BE2C (cell line): ENCODE measurements around a stretch of chr11.

DNA sequence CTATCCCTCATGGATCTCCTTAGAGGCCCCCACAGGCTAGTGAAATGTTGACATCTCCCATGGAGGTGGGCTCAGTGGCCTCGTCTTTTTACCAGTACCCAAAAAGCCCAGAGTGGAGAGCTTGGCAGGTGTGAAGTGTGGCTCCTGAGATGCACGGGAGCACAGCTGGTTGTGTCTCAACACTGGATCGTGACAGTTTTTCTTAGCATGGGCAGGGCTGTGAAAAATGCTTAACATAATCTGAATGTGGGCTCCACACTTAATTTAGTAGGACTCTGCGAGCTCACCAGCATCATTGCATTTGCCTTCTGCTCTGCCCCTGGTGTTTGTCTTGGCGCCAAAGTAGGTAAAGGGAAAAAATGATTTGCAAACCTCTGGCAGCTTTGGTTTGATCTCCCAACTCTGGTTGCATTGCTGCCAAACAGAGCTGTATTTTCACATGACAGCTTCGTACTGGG is 74.4 kb downstream of the ZBTB16 start:
- RRBS = no CpG with 5 or more reads among the region's 6 CpGs

GRCh38 chr11:114182942-114183691 is 113.1 kb upstream of the NNMT start:
- RRBS = no CpG with 5 or more reads among the region's 22 CpGs

GRCh38 chr11:114185519-114185794 is 110.7 kb upstream of the NNMT start:
- RRBS = no CpG with 5 or more reads among the region's 6 CpGs

DNA sequence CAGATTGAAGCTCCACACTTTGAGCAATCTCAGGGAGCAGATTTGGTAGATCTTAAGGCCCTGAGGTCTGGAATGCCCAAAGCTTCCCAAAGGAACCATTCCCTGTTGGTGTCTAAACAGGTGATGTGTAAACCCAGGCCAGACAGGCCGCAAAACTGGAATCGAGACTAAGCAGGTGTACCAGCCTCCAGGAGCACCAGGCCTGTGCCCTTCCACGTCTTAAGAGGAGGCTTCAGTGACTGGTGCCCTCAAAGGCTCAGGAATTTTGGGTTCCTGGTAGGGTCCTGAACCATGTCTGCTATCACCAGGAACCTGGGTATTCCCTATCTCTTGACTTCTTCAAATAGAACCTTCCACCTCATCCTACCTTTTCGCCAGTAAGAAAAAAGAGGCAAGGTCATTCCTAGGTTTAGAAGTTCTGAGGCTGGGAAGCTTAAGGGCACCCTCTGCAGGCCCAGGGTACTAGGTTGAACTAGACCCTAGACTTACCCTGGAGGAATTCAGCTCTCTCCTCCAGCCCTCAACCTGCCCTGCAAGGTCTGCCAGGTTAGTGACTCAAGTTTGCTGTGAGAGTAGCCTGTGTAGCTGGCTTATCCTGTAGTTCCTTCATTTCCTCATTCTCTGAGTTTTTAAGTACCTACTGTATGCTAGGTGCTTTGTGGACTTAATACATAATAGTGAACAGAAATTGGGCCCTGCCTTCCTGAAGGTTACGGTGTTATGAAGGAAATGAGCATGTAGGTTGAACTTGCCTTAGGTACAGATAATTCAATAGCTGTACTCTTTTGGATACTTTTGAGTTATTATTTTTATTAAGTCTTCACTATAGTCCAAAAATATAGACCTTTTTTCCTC is 100.0 kb upstream of the NNMT start:
- RRBS = no CpG with 5 or more reads among the region's 5 CpGs

- RRBS = no CpG with 5 or more reads among the region's 13 CpGs
These were observed 52.3 kb upstream of the NNMT start for GRCh38 chr11:114243670-114244450.

- RRBS = no CpG with 5 or more reads among the region's 20 CpGs
These were observed 43.5 kb upstream of the NNMT start for GRCh38 chr11:114252450-114253404.

DNA sequence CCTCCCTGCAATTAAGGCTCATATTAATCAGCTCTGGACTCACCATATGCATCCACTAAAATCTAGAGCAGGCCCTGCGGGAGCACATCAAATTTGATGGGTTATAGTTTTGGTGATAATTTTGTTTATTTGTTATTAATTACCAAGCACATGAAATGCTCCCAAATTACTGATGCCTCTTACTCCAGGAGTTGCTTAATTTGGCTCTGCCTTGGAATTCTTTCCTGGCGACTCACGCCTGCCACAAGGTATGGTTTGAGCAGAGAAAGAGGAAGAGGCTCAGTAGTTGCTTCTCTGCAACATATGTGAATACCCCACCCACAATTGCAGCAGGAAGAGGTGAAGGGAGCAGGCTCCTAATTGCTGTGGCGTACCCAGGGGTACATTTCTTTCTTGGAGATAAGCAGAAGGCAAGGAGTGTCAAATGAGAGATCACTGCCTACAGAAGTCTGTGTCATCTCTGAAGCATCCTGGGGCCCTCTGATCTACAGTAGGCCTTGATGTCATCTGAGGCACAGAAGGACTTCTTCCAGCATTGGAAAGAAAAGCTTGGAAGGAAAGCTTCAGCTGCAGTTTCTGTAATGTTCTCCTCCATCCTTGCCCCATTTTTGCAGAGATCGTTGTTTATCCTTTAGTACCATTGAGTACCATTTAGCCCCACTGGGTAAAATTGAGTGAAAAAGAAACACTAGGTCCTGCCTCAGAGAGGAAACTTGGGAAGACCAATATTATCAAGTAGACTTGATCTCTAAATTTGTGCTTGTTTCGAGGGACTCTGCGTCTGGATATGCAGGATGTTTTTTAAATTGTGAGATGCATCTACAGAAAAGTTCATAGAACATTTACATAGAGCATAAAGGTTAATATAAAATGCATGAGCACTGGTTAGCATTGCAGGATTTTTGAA is 10.5 kb upstream of the NNMT start:
- RRBS = no CpG with 5 or more reads among the region's 7 CpGs

- RRBS = no CpG with 5 or more reads among the region's 4 CpGs
These were observed 1.2 kb downstream of the RBM7 start for GRCh38 chr11:114401589-114402064.

DNA sequence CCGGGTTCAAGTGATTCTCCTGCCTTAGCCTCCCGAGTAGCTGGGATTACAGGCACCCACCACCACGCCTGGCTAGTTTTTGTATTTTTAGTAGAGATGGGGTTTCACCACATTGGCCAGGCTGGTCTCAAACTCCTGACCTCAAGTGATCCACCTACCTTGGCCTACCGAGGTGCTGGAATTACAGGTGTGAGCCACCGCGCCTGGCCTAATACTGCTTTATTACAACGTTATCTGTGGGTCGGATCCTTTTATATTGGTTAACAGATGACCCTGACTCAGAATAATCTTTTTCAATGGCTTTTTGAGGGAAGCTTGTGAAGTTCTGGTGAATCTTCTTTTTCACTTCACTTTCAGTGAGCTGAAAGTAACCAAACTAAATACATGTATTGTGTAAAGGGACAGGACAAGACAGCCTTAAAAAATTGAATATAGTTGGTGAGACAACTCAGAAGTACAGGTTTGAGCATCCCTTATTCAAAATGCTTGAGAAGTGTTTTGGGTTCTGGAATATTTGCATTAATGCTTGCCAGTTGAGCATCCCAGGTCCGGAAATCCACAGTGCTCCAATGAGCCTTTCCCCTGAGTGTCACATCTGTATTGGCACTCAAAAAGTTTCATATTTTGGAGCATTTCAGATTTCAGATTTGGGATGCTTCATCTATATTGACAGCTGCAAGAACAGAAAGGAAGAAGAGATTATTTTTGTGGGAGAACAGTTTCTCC is 9.2 kb downstream of the RBM7 start:
- RRBS = no CpG with 5 or more reads among the region's 9 CpGs

DNA sequence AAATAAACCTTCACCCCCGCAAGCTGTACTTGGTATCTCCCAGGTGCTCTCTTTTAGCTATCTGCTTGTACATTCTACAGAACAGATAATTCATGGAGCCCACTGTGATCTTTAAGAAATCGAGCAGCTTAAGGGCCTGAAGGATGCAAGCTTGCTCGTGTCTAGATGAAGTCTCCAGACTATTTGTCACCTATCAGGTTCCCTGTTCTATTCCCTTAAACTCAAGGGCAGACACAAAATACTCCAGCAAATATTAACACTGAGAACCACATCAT is 752 bp downstream of the NXPE4 start:
- RRBS = no CpG with 5 or more reads among the region's 3 CpGs

GRCh38 chr11:114651214-114651705 is 27.1 kb upstream of the NXPE2 start:
- RRBS = 75% methylated on average over 3 of the region's 15 CpGs

DNA sequence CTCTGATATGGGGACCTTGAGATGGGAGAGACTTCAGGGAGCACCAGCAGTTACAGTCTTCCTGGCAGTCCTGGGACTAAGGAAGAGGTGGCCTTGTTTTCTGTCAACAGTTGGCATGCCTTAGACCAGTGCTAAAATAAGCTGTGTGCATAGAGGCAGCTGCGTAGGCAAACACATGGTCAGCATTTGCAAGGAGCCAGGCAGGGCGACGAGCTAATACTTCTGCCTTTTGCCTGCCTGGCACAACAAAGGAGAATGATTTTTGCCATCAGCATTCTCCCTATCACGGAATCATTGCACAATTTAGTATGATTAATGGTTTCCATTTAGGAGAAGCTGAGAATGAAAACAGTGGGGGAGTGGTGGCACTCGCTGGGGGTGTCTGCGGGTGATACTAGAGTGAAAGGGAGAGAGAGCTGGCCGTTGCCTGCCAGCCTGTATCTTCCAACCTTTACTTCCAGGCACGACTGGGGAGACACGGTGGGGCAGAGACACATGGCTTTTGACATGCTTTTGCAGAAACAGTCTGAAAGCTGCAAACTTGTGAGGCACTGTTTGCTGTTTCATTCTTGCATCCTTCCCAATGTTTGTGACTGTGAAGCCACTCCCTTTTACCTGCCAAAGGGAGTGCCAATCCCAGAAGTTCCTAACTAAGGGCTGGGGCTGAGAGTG is 335.9 kb downstream of the CADM1 start:
- RRBS = no CpG with 5 or more reads among the region's 9 CpGs

GRCh38 chr11:115222384-115223035 is 281.7 kb downstream of the CADM1 start:
- RRBS = no CpG with 5 or more reads among the region's 5 CpGs

DNA sequence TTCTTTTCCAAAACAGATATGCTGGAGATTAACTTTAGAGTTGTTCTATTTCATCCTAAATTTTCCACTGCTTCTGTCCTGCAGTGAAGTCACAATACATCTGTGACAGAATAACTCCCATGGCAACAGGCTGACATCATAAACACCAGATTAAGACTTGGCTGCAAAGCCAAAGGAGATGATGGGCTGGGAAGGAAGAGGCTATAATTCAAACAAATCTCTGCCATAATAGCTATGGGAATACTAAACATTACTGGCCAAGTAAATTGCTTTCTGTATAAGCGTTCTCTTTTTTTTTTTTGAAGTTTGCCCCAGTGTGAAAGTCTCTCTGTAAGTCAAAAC is 107.7 kb downstream of the CADM1 start:
- RRBS = no CpG with 5 or more reads among the region's 1 CpG

GRCh38 chr11:115500539-115501579 is 3.4 kb downstream of the CADM1 start:
- RRBS = no CpG with 5 or more reads among the region's 16 CpGs

GRCh38 chr11:115582001-115582527 is 77.8 kb upstream of the CADM1 start:
- RRBS = no CpG with 5 or more reads among the region's 10 CpGs

GRCh38 chr11:116147719-116148046 is 625.1 kb downstream of the BUD13 start:
- RRBS = no CpG with 5 or more reads among the region's 4 CpGs

- RRBS = no CpG with 5 or more reads among the region's 7 CpGs
These were observed 209.4 kb downstream of the BUD13 start for GRCh38 chr11:116563407-116563810.

- RRBS = no CpG with 5 or more reads among the region's 9 CpGs
These were observed 9.4 kb downstream of the APOA4 start for GRCh38 chr11:116813276-116814495.

DNA sequence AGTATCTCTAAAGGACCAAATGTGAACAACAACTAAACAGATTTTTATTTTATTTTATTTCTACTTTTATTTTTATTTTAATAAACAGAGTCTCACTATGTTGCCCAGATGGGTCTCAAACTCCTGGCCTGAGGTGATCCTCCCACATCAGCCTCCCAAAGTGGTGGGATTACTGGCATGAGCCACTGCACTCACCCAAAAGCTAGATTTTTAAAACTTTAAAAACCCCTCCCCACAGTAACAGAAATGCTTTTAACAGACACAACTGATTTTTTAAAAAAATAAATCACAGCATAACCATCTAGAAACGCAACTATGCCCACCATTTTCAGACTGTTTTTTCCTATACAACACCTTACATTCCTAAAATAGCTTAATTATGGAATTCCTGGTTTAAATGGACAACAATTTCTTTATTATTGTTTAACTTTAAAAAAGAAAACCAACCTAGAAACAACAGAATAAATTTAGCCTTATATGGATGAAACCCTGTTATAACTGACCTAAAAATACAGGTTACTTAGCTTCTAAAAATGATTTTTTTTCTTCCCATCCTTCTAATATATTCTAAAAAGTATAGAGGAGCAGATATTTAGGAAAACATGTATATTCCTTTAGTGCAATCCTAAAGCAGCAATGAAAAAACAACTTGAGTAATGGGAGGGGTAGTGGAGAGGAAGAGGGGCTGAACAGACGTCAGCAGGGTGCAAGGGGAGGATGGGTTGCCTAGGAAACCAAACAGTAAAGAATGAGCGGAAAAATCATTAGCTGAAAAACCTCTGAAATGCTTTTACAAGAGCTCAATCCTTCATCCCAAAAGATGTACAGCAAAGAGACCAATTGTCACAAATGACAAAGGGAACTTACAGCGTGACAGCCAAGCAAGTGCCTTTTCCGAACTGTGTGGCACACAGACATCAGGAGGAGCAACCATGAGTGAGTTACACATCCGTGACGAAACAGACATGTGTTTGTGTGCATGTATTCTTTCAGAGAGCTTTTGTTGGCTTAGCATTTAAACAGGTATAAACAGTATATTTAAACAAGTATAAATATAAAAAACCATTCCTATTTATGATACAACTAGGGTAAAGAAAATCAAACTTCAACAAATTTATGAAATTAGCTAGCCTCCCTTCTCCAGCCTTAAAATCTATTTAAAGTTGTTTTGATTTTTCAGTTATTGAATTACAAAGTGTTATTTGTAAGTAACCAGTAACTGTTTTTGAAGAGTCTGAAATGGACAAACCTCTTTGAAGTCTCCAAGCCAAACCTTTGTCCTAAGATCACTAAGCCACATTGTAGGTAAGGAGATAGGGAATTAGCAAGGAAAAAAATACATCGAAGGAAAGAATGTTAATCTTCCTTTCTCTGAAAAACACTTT is 104.7 kb downstream of the SIK3 start:
- RRBS = no CpG with 5 or more reads among the region's 8 CpGs